Colic lymph node (tissue), 1 donor: Measurements from ENCODE around the genes ZNF492, ZNF723 and ZNF730.

DNA sequence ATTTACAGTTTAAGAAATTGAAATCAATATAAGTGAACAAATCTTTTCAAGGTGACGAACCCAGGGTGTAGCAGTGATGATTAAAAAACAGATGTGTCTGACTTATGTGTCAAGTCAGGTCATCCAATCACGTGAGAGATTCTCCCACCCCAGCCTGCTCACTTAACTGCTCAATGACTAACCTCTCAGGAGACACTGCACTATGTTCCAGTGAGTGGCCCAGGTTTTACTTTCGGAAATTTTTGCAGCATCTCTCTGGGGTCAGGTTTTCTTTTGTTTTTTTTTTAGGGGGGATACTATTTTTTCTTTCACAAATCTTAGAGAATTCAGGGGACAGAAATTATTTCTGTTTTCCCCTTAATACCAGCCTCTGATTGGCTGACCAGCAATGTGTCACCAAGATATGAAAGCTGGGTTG is 60.7 kb downstream of the ZNF429 start:
- PRO-cap, result no peak

- PRO-cap, result no peak
Observed at GRCh38 chr19:21584482-21585001, 79.1 kb downstream of the ZNF429 start.

- PRO-cap, result no peak
Observed at GRCh38 chr19:21709193-21709629, 58.2 kb downstream of the ZNF100 start.

DNA sequence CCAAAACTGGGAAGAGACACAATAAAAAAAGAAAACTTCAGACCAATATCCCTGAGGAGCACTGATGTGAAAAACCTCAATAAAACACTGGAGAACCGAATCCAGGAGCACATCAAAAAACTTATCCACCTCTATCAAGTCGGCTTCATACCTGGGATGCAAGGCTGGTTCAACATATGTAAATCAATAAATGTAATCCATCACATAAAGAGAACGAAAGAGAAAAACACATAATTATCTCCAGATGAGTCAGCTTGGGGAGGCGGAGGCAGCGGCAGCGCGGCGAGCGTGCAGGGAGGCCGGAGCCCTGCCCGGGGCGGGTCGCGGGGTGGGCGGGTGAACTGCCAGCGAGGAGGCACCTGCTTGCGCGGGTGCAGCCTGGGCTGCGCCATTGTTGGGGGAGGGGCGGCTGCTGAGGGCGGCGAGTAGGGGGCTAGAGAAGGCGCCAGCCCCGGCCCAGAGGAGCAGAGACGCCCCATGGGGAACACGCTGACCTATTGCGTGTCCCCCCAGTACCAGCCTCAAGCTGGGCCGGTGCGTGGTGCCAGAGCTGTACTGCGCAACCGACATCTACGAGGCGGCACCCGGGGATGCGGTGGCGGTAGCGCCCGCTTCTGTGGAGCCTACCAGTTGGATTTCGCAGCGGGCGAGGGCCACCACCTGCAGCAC is 16.9 kb downstream of the ZNF100 start:
- PRO-cap, result no peak

GRCh38 chr19:21805937-21806767 is 29.8 kb downstream of the ZNF43 start:
- PRO-cap, result no peak

DNA sequence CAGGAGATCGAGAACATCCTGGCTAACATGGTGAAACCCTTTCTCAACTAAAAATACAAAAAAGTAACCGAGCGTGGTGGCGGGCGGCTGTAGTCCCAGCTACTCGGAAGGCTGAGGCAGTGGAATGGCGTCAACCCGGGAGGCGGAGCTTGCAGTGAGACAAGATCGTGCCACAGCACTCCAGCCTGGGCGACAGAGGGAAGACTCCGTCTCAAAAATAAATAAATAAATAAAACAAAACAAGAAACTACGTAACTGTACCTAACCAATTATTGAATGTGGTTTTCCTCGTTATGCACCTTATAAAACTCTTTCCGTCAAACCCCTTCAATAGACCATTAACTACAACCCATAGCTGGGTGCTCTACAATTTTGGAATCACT is 779 bp downstream of the ZNF208 start:
- PRO-cap, result no peak

DNA sequence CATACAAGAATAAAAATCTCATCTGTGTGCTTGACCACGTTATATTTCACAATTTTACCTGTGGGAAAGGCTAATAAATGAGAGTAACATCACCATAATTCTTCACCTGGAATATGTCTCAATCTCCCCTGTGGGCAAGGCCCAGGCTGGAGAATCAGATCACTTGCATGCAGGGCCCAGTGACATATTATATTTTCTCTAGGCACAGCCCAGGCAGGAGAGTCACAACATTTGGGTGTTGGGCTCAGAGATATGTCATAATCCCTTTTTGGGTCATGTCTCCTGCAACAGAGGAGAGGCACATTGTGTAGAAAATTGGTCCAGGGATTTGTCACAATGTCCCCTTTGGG is 17.8 kb upstream of the ZNF208 start:
- PRO-cap, result no peak

GRCh38 chr19:22530072-22530594 is 104.0 kb upstream of the ZNF492 start:
- PRO-cap, result no peak

DNA sequence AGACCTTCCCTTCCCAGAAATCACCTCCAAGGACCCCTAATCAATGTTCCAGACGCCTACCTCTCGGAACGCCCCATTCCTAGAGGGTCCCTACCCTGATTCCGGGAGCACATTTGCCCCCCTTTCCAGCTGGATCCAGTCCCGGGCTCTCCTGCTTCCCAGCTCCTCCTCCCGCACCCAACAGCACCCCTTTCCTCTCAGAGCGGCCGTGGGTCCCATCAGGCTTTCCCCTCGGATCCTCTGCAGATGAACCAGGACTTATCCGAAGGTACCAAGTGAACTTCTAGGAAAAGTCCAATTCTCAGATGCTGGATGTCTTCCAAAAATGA is 101.2 kb upstream of the ZNF492 start:
- PRO-cap, result no peak

DNA sequence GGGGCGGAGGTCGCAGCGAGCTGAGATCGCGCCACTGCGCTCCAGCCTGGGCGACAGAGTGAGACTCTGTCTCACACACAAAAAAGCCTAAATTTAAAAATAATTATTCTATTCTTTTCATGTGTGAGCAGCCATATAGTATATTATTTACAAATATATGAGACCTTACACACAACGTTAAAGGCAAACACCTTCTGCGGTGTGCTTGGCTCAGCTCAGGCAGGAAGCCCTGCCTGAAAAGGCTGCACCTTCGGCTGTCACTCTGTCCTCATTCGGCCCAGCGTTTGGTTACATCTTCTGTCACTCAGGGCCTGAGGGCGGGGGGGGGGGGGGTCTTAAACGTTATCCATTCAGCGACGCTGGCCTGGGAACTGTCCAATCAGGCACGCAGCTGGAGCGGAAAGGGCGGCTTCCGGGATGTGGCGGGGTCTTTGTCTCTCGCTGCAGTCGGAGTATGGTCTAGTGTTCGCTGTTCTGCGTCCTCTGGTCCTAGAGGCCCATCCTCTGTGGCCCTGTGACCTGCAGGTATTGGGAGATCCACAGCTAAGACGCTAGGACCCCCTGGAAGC is at the start of gene ZNF492:
ZNF492 (plus strand) TSS at position 428 of the 569 bp plus-strand sequence.
- PRO-cap, result bidirectional peak, plus-strand start at position 428 of the sequence, minus-strand start at position 235 of the sequence

GRCh38 chr19:22831908-22832682 is at the start of gene ZNF723:
ZNF723 (plus strand) TSS chr19:22832291.
- PRO-cap, result no peak

GRCh38 chr19:23116753-23117740 is at the start of gene ZNF730:
ZNF730 (plus strand) TSS chr19:23117025.
- PRO-cap, result no peak

GRCh38 chr19:23698685-23699847 is 12.1 kb upstream of the ZNF675 start:
- PRO-cap, result no peak

- PRO-cap, result no peak
Observed at GRCh38 chr19:27775860-27776479, 1437.0 kb downstream of the UQCRFS1 start.

GRCh38 chr19:29092946-29093830 is 119.8 kb downstream of the UQCRFS1 start:
- PRO-cap, result no peak

DNA sequence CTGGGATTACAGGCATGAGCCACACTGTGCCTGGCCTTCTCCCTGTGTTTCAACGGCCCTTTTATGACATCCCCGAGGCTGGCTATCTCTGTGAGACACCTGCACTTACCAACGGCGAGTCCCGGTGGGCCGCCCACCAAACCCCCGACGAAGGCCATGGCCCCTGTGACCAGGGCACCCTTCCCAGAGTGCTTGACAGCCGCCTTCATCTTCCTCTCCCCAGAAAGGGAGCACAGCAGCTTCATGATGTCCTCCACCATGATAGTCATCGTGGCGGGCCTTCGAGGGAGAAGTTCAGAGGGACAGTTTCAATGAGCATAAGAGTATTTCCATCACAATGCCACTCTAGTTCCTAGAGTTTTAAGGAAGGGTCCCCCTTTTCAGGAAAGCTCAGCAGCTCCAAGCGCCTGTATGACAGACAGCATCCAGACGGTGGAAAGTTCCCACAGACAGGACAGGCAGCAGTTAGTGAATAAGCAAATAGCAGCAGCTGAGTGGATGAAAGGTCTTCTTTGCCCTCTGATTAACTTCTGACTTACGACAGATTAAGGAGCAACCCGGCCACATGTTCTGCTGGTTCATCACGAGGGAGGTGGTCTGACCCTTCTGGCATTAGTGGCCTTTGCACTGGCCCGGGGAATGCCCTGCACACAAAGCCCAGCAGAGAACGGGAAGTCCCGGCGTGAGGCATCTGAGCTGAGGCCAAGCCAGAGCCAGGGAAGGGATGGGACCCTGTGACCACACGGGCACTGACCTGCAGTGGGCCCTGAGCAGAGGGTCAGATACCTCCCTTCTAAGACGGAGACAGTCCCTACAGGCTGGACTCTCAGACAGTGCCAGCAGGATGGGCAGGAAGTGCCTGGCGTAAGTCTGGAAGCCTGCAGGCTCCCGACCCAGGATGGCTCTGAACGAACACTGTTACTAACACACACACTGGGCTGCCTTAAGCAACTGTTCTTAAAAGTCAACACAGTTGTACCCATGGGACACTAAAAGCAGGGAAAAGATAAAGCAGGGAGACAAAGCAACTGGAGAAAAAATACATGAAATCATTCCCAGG is 6.6 kb downstream of the C19orf12 start:
- PRO-cap, result no peak

DNA sequence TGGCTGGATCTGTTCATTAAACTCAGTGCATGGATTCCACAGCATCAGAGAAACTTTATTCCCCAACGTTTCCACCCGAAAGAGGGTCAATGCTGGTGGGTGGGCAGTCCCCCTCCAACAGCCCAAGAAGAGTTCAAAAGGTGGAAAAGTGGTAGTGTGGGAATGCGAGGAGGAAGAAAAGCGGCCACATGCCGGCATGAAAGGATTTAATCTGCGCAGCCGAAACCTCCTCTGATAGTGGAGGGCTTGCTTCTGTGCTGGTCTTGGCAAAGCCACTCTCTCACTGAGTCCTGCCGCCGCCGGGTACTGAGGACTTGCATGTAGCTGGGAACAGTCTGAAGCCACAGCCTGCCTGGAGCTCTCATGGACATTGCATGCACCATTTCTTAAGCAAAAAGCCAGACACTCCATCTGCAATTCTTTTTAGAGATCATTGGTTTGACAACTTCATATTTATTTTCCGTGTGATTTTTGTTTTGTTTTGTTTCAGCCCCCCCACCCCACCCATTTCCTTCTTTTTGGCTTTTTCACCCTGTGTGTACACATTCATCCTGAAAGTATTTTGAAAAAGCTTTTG is 136.2 kb upstream of the ZNF536 start:
- PRO-cap, result no peak

DNA sequence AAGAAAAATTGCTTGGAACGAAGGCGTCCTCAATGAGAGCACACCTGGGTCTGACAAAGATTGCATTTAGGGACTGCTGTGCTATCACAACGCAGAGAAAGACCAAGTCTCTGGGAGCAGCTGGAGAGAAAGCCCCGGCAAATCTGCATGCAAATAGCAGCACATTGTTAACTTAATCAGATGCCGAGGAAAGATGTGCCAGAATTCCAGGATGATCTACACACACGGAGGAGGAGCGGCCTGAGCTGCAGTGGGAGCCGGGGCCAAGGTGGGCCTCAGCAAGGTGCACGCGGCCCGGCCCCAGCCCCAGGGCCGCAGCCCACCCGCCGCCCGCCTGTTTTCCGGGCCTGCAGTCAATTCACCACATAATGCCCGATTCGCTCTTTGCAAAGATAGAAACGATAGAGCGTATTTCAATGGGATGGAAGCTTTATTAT is 1.5 kb downstream of the ZNF536 start:
- PRO-cap, result no peak

DNA sequence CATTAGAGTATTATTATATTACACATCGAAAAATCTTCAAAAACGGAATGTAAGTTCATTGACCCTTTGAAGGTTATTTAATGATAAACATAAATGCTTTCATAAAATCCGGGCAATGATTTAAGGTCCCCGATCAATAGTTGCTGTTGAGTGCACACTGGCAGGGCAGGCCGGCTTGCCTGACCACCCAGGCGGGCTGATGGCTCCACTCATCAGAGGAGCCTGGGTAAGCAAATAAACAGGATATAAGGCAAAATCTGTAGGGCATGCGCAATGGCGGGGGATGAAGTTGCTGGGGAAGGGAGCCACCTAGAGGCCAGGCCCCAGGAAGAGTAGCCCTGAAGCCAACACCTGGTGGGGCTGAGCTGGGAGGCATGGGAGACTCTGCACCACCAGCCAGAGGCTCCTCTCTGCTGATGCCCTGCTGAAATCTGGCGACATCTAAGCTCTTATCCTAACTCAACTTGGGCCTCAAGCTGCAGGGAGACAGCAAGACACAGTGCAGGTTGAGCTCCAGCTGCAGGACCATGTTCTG is 324.3 kb downstream of the ZNF536 start:
- PRO-cap, result no peak

DNA sequence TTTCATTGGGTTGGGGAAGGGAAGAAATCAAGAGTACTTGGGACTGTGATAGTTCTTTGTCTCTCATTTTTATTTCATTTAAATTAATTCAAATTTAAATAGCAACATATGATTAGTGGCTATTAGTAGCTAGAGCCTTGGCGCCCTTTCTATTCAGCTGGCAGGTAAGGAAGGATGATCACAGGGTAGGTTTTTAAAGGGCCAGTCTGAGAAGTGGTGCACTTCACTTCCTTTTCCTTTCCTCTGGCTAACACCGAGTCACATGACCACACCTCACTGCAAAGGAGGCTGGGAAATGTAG is 128.8 kb downstream of the TSHZ3 start:
- PRO-cap, result unidirectional peak, minus-strand start at position 245 of the sequence